Metastatic Breast Carcinoma in the Brain (tissue), 10 donors: ENCODE measurements around a stretch of chr10.

DNA sequence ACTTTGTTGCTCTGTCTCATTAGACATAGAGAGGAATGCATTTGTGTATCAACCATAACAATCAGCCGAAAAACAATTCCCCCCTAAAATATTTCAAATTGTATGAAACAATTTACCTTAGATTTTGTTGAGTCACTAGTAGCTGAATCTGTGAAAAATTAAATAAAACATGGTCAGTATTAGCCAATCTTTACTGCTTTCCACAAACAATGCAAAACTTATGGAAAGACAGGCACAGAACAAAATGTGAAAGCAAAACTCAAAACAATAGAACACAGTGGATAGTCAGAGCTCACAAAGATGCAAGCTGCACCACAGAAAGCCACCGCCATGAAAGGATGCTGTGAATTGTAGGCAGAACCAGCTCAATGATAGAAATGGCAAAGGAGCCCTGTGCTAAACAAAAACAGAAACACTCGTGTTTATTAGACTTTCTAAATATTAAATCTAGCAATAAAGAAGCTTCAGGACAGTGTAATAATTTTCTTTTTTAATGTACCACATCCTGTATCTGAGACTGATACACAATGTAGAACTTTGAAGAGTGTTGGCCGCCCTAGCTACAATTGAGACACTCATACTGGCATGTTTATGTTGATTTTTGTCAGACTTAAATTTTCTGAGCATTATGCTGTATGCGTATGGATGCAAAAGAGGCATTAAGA, 134.4 kb downstream of the ARHGAP21 start:
- PRO-cap, 10 experiments: no peak in any of the 10 experiments

DNA sequence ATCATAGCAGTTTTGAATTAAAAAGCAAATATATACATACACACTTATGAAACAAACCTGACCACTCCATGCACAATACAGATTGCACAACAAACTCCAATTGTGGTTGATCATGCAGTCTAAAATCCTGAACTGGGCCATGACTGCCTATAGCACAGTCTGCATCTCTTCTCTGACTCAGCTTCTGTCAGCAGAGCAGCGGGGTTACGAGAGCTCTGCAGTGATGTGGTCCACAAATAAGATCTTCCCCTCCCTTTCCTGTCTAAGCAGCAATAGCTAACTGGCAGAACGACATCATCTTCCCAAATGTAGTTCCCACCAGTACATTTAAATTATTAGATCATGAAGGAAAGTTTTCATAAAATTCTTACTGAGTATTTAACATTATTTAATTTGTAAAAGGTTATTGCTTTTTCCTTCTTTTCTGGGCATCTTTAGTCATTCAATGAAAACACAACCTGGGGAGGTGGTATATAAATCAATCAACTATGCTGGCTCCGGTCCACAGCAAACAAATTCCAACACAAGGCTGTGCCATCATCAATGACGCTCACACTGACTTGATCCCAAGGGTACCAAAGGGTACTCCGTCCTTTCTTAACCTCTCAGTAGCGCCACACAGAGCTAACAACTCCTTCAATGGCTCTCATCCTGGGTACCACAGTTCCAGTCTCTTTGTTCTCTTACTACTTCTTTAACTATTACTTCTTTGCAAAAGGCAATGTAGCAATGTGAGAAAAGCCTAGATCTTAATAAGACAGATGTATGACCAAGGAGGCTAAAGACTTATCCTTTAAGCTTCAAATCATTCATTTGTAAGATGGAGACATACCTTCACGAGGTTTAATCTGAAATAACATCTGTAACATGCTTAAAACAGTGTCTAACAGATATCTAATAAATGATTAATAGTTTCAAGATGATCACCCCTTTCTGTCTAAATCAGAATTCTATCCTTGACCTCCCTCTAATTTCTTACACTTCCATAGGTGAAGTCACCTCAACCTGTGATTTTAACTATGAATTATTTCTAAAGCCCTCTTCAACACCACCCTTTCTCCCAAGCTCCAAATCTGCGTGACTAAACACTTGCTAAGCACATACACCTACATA, 16.9 kb downstream of the ARHGAP21 start:
- PRO-cap, 10 experiments: no peak in any of the 10 experiments

- PRO-cap, 10 experiments: no peak in any of the 10 experiments
These were observed 1.4 kb downstream of the ARHGAP21 start for GRCh38 chr10:24722429-24722496.

DNA sequence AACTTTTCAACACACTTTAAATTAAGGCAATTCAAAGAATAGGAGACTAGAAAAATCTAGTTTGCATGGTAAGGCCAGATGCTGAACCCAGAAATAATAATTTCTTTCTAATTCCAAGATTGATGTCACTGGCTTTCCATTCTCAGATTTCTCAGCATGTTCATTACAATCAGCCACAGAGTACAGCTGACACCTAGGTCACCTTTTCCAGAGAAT, 10.4 kb upstream of the PRTFDC1 start:
- PRO-cap, 10 experiments: no peak in any of the 10 experiments

- PRO-cap, 10 experiments: no peak in any of the 10 experiments
These were observed 64.5 kb downstream of the THNSL1 start for GRCh38 chr10:25080830-25081439.

DNA sequence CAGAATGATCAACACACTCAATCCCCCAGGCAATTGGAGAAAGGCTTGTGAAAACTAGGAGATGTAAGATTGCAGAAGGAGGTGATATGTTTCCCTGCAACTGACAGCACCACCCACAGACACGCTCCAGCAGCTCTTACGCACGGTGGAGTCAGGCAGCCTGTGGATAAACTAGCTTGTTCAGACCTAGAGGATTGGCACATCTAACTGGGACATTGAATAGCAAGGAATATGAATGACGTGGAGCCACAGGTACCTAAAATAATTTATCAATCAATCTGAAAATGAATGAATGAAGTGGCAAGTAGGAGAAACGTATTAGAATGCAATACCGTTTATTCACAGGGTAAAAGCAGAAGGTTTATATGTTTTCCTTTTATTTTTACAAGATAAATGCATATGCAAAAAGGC, 125.6 kb upstream of the MYO3A start:
- PRO-cap, 10 experiments: no peak in any of the 10 experiments

DNA sequence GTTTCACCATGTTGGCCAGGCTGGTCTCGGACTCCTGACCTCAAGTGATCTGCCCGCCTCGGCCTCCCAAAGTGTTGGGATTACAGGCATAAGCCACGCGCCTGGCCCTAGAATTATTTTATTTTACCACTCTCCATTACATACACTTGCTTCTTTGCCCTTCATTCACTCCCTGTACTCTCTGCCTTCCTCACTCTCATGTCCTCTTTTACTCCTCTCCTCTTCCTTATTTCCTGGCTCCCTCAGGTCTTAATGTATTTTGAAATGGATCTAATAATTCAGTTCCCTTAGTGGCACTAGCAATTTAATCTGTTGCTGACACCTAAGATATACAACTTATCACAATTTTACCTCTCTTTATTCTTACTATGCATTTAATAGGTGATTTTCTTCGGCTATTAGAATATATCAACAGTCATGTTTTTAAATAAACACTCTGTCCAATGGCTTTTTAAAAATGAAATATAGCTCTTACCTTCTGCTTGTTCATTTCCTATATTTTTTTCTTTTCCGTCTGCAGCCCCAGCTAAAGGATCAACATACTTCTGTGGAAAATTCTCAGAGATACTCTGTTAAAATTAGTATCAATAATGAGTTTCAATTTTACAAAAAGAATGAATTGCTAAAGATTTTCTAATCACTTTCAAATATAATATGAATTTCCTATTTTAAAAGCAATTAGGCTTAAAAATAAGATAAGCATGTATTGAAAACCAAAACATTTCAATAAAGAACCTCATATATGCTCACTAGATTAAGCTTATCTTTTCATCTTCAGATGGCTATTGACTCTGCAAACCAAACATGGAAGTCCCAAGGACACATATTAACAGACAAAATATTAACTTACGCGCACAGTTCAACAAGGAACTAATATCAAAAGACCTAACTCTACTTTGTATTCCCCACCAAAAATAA, 36.5 kb downstream of the ANKRD26 start:
- PRO-cap, 10 experiments: no peak in any of the 10 experiments

GRCh38 chr10:27120328-27120790, 20.1 kb upstream of the ANKRD26 start:
- PRO-cap, 10 experiments: no peak in any of the 10 experiments

- PRO-cap, 10 experiments: no peak in any of the 10 experiments
These were observed 154 bp downstream of the YME1L1 start for GRCh38 chr10:27154186-27154274.

DNA sequence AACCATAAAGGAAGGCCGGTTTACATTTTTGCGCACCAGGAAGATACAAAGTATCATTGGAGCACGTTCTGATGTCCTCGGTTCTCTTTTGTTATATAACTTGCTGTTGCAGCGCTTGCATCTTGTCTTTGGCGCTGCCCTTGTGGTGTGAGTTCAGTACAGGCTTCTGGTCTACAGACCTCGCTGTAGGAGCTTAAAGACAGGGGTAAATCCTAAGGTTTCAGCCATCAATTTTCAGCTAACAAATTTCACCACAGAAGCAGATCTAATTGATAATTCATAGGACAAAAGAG, 1.5 kb upstream of the MKX start:
- PRO-cap, 10 experiments: no peak in any of the 10 experiments

DNA sequence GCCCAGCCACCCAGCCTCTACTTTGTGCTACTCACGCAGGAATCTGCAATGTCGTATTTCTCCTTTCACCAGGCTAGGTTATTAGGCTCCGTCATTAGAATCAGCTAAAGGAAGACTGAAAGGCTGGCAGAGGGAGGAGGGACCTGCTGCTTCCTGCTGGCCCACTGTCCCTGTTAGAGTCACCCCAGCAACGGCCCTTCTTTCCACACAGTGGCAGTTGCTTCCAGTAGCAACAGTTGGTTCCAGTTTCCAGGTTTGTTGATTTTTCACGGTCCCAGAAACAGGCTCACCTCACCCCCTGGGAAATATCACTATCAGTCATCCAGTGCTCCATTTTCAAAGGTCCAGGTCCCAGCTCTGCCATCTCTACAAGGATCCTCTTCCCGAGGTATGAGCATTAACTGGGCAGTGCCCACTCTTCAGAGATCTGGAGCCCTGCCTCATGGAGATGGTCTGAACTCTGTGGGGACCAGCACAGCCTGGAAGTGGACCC, 15.9 kb downstream of the ODAD2 start:
- PRO-cap, 10 experiments: no peak in any of the 10 experiments

DNA sequence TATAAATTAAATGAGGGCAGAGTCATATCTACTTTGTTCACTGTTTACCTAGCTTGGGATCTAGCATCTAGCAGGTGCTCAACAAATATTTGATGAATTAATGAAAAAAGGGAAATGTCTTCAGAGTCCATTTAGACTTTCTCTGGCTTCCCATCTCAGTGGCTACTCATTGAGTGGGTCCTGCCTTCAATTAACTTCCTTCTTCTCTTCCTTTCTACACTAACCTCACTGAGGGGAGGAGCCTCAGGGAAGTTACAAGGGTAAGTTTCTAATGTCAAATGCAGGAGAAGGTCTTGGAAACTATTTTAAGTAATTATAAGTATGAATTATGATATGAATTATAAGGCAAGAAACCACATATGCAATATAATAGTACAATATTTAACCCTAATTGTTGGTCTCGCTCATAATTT, 28.2 kb upstream of the MPP7 start:
- PRO-cap, 10 experiments: no peak in any of the 10 experiments

- PRO-cap, 10 experiments: peak in 2 of 10 experiments; most common plus-strand start chr10:28463962 (in 1); most common minus-strand start chr10:28463841 (in 2)
These were observed 69.2 kb upstream of the WAC start for GRCh38 chr10:28463670-28464236.

GRCh38 chr10:28532507-28533085, 322 bp upstream of the WAC start:
- PRO-cap, 10 experiments: peak in 10 of 10 experiments; most common plus-strand start chr10:28532779 (in 9); most common minus-strand start chr10:28533026 (in 8)

DNA sequence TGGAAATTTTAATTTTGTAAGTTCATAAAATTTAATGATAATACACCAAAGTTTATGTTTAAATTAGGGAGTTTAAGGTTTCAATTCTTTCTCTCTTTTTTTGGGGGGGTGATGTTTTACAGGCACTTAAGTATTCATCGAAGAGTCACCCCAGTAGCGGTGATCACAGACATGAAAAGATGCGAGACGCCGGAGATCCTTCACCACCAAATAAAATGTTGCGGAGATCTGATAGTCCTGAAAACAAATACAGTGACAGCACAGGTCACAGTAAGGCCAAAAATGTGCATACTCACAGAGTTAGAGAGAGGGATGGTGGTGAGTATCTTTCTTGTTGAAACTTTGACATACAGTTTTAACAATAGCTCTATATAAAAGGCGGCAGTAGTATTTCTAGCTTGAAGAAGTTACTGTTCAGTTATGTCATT, 2.5 kb downstream of the WAC start:
- PRO-cap, 10 experiments: no peak in any of the 10 experiments

DNA sequence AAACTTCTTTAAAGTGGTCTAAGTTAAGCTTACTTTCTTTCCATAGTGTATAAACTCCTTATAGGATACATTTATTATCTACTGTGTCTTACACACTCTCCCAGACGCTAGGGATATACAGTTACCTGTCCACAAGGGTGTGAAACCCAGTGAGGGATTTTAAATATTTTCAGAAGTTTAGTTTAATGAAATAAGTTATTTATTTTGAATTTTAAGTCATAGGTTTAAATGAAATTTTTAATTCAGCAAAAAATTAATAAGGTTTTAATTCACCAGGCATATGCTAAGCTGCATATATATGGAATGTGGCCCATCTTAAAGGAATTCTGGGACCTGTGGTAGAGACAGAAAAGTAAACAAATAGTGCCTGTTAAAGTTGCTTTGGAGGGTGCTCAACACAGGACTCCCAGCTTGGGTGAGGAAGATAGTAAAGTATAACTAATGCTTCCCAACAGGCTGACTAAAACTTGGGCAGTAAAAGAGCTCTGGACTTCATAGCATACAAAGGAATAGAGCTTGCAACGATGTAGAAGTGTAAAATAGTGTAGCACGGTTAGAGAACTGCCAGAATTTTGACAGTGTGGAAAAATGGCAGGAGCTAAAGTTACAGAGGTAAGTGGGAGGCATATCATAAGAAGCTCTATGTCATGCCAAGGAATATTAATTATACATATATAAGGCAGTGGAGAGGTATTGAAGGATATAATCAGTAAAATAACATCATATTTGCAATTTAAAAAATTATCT, 51.1 kb downstream of the WAC start:
- PRO-cap, 10 experiments: no peak in any of the 10 experiments

DNA sequence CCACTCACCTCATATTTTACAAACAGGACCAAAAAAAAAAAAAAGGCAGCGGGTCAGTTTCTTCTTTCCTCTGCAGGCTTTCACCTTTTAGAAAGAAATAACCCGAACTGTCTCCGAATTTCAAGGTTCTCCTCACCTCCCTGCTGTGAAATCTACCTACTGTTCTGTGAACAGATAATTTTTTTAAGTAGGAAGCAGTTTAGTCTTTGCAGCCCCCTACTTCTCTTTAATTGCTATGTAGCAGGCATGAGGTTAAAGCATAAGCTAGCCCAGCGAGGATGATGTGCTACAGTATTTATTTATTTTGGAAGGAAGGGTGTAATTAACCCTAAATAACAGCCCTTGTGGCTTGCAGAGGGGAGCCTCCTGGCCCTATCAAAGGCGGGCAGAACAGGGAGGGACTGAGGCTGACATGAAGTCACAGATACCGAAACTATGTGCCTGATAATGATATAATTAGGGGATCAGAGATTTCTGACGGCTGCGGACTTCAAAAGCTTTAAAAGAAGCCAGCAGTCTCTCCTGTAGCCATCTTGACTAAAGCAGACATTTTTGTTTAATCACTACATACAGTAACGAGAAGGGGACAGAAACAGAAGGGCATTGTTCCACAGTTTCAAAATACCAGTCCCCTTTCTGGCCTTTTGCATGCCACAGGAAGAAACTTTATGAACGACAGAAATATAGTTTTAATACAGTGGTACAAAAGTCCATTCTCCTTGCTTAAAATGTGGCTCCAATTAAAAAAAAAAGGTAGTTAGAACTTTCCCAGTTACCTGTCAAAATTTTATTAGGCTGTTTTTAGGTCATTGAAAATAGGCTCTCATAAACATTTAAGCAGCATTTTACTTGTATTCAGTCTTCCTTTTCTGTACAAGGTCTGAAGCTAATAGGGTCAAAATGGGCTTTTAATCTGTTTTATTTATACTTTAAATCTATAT, 1.7 kb downstream of the BAMBI start:
- PRO-cap, 10 experiments: peak in 6 of 10 experiments; most common plus-strand start position 566 of the sequence (in 2); most common minus-strand start position 539 of the sequence (in 5)

- PRO-cap, 10 experiments: no peak in any of the 10 experiments
These were observed 133.1 kb downstream of the BAMBI start for GRCh38 chr10:28810277-28810910.

DNA sequence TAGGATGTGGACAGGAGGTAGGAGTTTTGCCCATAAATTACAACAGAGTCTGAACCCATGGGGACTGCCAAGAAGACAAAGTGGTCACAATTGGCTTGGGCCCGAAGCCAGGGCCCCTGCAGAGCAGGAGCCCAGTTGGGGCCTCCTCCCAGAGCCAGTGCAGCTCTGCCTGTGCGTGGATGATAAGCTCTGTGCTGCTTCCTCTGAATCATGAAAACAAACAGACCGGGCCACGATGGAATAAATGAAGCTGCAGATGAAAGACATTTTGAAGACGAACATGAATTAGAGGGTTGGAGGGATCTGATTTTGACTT, 156.9 kb upstream of the LYZL1 start:
- PRO-cap, 10 experiments: no peak in any of the 10 experiments

DNA sequence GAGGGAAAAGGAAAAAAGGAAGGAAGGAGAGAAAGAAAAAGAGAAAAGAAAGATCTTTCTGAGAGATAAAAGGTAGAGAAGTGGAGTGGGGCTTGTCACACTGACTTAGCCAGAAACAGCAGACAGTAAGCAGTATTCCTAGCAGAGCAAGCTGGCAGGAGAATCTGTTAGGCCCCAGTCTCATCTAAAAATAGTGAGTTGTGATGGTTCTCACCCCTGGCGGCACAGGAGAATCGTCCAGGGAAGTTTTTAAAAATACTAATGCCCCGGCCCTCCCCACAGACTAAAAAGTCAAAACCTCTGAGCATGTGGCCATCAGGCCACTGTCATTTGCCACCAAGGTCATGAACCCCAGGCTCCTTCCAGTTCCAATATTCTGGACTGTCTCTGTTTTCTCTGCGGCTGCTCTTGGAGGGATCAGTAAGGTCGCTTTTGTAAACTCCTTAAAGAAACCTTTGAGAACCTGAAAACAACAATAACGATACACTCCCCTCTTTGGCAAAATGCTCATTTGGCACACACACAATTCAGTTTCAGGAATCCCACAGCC, 34.1 kb downstream of the LYZL1 start:
- PRO-cap, 10 experiments: no peak in any of the 10 experiments